Uterus (tissue), 7 donors: Measurements from ENCODE around the gene NSMCE1.

GRCh38 chr16:23456445-23456736 is 3.4 kb upstream of the COG7 start:
- PRO-cap, 4 experiments, result no peak in any of the 4 experiments
- RAMPAGE, long total RNA, 2 experiments, result no peak in any of the 2 experiments
- RRBS, result no CpG with 5 or more reads among the region's 5 CpGs

GRCh38 chr16:23494082-23494635 is 16.1 kb downstream of the GGA2 start:
- PRO-cap, 4 experiments, result no peak in any of the 4 experiments
- RAMPAGE, long total RNA, 2 experiments, result no peak in any of the 2 experiments
- RRBS, result no CpG with 5 or more reads among the region's 12 CpGs

GRCh38 chr16:23679638-23680053 is 957 bp downstream of the PLK1 start:
- PRO-cap, 4 experiments, result no peak in any of the 4 experiments
- RAMPAGE, long total RNA, 2 experiments, result no peak in any of the 2 experiments
- RRBS, result 29% methylated on average over 4 of the region's 10 CpGs

DNA sequence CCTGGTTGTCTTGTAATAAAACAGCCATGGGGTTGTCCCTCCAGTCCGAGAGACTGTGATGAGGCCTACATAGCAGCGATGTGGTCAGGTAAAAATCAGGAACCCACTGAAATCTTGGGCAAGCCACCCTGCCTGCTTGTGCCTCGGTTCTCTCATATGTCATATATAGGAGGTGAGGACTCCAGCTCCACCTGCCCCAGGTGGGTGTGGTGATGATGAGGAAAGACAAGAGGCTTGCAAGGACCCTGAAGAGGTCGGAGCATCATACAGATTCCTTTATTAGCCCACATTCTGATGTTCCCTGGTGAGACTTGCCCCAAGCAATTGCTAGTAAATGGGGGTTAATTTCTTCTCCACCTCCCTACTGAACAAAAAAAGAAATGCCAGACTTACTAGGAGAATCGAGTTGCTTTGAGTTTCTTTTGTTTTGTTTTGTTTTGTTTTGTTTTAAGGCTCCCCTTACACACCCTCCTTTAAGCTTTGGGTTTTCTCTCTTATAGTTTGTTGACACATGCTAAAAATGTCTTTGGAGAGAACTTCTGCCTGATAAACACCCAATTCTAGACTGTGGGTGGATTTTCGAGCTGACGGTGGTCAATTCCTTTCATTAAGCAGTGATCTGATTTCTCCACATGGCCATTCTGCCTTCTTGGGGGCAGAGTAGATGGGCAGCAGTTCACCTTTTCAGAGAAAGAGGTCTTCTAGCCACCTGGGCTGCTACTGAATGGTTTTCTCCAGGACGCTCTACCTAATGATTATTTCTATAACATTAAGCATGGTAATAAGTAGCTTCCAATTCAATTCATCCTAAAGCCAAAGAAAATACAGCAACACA is 37.1 kb upstream of the CACNG3 start:
- PRO-cap, 4 experiments, result no peak in any of the 4 experiments
- RAMPAGE, long total RNA, 2 experiments, result no peak in any of the 2 experiments
- RRBS, result no CpG with 5 or more reads among the region's 8 CpGs

- PRO-cap, 4 experiments, result no peak in any of the 4 experiments
- RAMPAGE, long total RNA, 2 experiments, result no peak in any of the 2 experiments
- RRBS, result no CpG with 5 or more reads among the region's 12 CpGs
Observed at GRCh38 chr16:24537333-24538054, 1.9 kb upstream of the RBBP6 start.

DNA sequence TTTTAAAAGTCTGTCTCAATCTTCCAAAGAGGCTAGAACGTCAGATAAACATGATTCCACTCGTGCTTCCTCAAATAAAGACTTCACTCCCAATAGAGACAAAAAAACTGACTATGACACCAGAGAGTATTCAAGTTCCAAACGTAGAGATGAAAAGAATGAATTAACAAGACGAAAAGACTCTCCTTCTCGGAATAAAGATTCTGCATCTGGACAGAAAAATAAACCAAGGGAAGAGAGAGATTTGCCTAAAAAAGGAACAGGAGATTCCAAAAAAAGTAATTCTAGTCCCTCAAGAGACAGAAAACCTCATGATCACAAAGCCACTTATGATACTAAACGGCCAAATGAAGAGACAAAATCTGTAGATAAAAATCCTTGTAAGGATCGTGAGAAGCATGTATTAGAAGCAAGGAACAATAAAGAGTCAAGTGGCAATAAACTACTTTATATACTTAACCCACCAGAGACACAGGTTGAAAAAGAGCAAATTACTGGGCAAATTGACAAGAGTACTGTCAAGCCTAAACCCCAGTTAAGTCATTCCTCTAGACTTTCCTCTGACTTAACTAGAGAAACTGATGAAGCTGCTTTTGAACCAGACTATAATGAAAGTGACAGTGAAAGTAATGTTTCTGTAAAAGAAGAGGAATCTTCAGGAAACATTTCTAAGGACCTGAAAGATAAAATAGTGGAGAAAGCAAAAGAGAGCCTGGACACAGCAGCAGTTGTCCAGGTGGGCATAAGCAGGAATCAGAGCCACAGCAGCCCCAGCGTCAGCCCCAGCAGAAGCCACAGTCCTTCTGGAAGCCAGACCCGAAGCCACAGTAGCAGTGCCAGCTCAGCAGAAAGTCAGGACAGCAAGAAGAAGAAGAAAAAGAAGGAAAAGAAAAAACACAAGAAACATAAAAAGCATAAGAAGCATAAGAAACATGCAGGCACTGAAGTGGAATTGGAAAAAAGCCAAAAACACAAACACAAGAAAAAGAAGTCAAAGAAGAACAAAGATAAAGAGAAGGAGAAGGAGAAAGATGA is 32.3 kb downstream of the RBBP6 start:
- PRO-cap, 4 experiments, result no peak in any of the 4 experiments
- RAMPAGE, long total RNA, 2 experiments, result no peak in any of the 2 experiments
- RRBS, result no CpG with 5 or more reads among the region's 9 CpGs

GRCh38 chr16:24767137-24767544 is 37.7 kb downstream of the TNRC6A start:
- PRO-cap, 4 experiments, result no peak in any of the 4 experiments
- RAMPAGE, long total RNA, 2 experiments, result no peak in any of the 2 experiments
- RRBS, result no CpG with 5 or more reads among the region's 4 CpGs

DNA sequence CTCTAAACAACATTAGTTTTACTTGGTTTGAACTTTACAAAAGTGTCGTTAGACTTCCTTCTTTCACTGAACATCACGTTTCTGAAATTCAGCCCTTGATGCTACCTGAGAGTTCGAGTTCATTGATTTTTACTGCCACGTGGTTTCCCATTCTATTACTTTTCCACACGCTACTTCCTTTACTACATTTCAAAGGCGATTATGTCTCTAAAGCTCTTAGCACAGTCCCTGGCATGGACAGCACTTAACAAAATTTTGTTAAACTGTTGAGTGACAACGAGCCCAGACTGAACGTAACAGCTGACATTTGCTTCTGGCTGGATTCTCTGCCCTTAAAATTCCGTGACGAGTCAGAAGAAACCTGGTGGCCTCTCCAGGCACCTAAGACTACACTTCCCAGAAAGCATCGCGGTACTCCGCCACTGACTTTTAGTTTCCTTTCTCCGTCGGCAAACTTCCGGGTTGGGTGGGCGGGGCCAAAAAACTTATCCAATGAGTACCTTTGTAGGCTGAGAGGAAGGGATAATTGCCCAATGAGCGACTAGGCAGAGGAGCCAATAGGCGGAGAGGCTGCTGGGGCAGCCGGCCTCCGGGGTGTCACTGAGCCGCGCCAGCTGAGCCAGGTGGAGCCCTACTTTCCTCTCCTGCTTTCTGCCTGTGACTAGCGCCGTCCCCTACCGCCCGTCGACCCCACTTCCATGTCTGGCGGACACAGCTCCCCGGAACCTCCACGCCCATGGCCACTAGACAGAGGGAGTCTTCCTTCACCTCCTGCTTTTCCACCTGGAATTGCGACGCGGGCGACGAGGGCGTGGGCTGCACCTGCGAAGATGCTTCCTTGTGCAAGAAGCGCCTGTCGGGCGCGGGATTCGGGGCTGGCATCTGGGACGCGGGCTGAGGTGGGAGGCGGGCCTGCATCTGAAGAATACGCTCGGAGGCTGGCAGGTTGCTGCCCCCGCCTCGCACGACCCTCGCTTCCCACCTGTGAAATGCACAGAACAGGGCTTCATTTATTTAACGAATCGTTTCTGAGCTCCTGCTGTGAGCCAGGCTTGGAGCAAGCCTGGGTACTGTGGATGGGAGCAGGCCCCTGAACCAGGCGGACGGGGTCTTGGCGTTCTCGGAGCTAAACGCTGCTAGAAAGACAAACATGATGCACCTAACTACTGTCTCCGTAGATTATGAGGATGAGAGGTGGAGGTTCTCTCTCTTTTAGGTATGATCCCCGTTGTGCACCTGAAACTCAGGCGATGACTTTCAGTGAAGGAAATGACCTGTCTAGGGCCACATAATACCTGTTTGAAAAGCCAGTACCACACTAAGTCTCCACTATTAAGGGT is 16.4 kb upstream of the ARHGAP17 start:
- PRO-cap, 4 experiments, result peak in 4 of 4 experiments; most common plus-strand start position 600 of the sequence (in 2); most common minus-strand start position 389 of the sequence (in 3)
- RAMPAGE, long total RNA, 2 experiments, result start-site peak on the plus strand in 1 of 2 experiments, centred at position 577 of the sequence, 28 reads per replicate
- RRBS, result 0% methylated on average over 2 of the region's 62 CpGs

DNA sequence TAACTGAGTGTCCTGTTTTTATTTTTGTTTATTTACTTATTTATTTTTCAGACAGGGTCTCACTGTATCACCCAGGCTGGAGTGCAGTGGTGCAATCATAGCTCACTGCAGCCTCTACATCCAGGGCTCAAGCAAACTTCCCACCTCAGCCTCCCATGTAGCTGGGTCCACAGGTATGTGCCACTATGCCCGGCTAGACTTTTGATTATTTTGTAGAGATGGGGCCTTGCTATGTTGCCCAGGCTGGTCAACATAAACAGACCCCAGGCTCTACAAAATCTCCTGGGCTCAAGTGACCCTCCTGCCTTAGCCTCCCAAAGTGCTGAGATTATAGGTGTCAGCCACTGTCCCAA is 127.6 kb upstream of the HS3ST4 start:
- PRO-cap, 4 experiments, result peak in 2 of 4 experiments; most common minus-strand start position 203 of the sequence (in 2)
- RAMPAGE, long total RNA, 2 experiments, result no peak in any of the 2 experiments
- RRBS, result no CpG with 5 or more reads among the region's 1 CpG

DNA sequence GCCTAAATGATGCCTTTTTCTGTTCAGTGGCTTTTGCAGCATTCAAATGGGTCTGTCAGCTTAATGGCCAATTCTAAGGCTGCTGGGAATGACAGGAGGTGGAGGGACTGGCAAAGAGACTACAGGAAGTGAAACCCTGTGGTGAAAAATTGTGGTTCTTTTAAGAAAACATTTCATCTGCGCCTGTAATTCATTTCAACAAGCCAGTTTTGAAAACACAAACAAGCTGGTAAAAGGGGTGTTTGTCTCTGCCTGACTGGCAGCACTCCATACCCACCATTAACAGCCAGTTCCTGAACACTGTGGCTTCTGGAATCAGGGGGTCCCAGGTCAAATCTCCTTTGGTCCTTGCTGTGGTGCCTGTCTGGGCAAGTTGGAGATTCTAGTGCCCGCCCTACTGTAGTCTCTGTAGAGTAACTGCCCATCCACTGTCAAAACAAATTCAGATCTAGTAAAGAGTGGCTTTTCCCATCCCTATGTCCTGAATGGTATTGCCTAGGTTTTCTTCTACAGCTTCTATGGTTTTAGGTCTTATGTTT is 3.5 kb upstream of the KDM8 start:
- PRO-cap, 4 experiments, result no peak in any of the 4 experiments
- RAMPAGE, long total RNA, 2 experiments, result no peak in any of the 2 experiments
- RRBS, result no CpG with 5 or more reads among the region's 2 CpGs

- PRO-cap, 4 experiments, result peak in 1 of 4 experiments; most common plus-strand start chr16:27222415 (in 1)
- RAMPAGE, long total RNA, 2 experiments, result no peak in any of the 2 experiments
- RRBS, result no CpG with 5 or more reads among the region's 18 CpGs
Observed at GRCh38 chr16:27221889-27222665, 18.8 kb downstream of the KDM8 start.

DNA sequence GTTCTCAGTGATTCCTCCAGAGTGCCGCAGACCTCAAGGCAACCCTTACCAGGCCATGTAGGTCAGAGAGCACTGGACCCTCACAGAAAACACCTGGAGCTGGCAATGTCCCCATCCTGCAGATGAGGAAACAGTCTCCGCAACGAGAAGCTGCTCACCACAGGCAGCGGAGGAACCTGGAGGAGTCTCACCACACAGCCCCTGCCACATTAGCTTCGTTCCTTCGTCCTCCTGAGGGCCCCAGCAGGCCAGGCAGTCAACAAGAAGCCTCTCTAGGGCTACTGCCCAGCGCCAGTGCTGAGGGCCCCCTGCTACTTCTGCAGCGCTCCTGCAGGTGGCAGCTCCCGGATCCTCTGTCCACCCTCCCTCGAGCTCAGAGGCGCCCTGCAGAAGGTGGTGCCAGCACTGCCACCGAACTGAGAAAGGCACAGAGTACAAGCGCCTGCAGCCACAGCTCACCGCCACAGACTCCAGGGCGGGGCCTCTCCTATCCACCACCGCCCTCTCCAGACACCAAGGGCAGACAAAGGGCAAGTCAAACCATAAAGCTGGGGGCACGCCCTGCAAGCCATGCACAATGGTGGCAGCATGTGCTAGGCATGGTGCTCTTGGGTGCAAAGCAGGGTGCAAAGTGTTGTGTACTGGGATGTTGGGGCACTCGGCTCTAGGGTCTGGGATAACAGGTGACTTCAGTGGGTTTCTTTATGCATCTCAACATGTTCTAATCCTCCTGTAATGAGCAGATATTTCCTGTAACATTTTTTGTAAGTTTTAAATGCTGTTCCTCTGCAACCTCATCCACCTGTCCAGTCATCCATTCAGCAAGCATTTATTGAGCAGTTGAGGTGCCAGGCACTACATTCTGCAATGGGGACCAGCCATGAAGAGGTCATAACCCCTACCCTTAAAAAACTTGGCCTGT is 27.4 kb downstream of the KDM8 start:
- PRO-cap, 4 experiments, result no peak in any of the 4 experiments
- RAMPAGE, long total RNA, 2 experiments, result no peak in any of the 2 experiments
- RRBS, result no CpG with 5 or more reads among the region's 18 CpGs

- PRO-cap, 4 experiments, result no peak in any of the 4 experiments
- RAMPAGE, long total RNA, 2 experiments, result no peak in any of the 2 experiments
- RRBS, result no CpG with 5 or more reads among the region's 5 CpGs
Observed at GRCh38 chr16:27258066-27258796, 10.3 kb downstream of the NSMCE1 start.

GRCh38 chr16:27268442-27269199 is at the start of gene NSMCE1:
Gene NSMCE1, minus strand, starts transcription at chr16:27268772.
- PRO-cap, 4 experiments, result peak in 4 of 4 experiments; most common plus-strand start chr16:27268851 (in 2); most common minus-strand start chr16:27268745 (in 3)
- RAMPAGE, long total RNA, 2 experiments, result start-site peak on the minus strand in 2 of 2 experiments, at chr16:27268731-27268760 at its widest, 108 to 370 reads per replicate
- RRBS, result 3% methylated on average over 4 of the region's 52 CpGs

- PRO-cap, 4 experiments, result no peak in any of the 4 experiments
- RAMPAGE, long total RNA, 2 experiments, result no peak in any of the 2 experiments
- RRBS, result no CpG with 5 or more reads among the region's 2 CpGs
Observed at GRCh38 chr16:27377645-27378163, 24.3 kb upstream of the IL21R start.

GRCh38 chr16:27426277-27426859 is 24.4 kb downstream of the IL21R start:
- PRO-cap, 4 experiments, result no peak in any of the 4 experiments
- RAMPAGE, long total RNA, 2 experiments, result no peak in any of the 2 experiments
- RRBS, result no CpG with 5 or more reads among the region's 6 CpGs

- PRO-cap, 4 experiments, result no peak in any of the 4 experiments
- RAMPAGE, long total RNA, 2 experiments, result no peak in any of the 2 experiments
- RRBS, result no CpG with 5 or more reads among the region's 2 CpGs
Observed at GRCh38 chr16:27426860-27427438, 25.0 kb downstream of the IL21R start.

GRCh38 chr16:27749396-27750366 is 199.7 kb downstream of the KATNIP start:
- PRO-cap, 4 experiments, result no peak in any of the 4 experiments
- RAMPAGE, long total RNA, 2 experiments, result no peak in any of the 2 experiments
- RRBS, result 100% methylated on average over 1 of the region's 37 CpGs

GRCh38 chr16:28089873-28090224 is 26.3 kb upstream of the GSG1L start:
- PRO-cap, 4 experiments, result no peak in any of the 4 experiments
- RAMPAGE, long total RNA, 2 experiments, result no peak in any of the 2 experiments
- RRBS, result no CpG with 5 or more reads among the region's 6 CpGs

DNA sequence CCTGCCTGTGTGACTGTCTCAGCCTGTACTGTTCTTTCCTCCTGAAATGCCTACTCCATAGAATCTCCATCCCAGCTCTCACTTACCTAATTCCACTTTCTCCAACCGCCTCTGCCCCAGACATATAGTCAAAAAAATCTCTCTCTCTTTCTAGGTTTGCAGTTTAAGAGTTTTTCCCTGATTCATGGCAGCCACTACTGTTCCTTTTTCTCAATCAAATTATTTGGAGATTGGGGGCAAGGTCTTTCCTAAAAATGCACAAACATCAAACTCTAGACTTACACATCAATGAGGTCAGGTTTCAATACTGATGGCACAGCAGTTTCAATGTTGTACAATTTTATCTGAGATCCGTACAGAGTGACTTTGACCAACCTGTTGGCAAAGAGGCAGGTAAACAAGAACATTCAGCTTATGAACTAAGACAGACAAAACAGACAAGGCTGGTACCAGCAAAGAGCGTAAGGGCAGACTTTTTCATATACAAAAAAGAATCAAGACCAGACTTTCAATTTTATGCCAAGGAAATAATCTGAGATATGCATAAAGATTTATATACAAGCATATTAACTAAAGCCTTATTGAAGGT is 58.0 kb upstream of the GSG1L start:
- PRO-cap, 4 experiments, result no peak in any of the 4 experiments
- RAMPAGE, long total RNA, 2 experiments, result no peak in any of the 2 experiments
- RRBS, result no CpG with 5 or more reads among the region's 3 CpGs